SK-N-DZ (cell line): ENCODE measurements around the genes FAM184B and SLIT2.

GRCh38 chr4:15602378-15602752 is 52.8 kb downstream of the FBXL5 start:
RAMPAGE:
- cytosol, long total RNA, result no peak
- nucleus, long total RNA, result no peak

GRCh38 chr4:15659663-15660428 is 4.7 kb upstream of the FBXL5 start:
RAMPAGE:
- cytosol, long total RNA, result no peak
- nucleus, long total RNA, result no peak

DNA sequence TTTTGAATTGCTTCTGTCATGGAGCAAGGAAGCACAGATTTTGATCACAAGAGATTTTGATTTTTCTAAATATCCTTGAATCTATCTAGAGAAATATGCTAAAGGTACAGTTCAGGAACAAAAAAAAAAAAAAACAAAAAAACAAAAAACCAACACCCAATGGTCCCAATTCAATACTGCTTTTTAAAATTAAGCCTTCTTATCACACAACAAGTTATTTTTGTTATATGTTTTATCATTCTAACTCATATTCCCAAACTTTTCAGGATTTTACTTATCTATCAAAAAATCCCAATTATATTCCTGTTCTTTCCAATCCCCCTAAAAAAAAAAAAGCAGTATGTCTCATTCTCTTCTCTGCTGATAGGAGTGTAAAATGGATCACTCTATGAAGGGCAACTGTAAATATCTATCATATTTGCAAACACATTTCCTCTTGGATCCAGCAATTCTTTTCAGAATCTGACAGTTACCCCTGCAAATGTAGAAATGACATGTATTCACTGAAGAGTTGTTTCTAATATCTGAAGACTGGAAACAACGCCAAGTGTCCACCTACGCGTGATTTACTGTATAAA is 2.1 kb upstream of the FAM200B start:
RAMPAGE:
- cytosol, long total RNA, result no peak
- nucleus, long total RNA, result no peak

DNA sequence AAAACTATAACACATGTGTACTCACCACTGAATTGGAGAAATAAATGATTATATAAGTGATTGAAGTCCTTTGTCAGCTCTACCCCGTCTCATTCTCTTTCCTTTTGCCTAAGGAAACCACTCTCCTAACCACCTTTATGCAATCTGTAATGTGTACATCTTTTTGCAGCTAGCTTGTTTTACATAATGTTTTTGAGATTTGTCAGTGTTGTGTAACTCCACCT is 674 bp downstream of the FAM200B start:
RAMPAGE:
- cytosol, long total RNA, result no peak
- nucleus, long total RNA, result no peak

RAMPAGE:
- cytosol, long total RNA, result no peak
- nucleus, long total RNA, result no peak
These were observed 31.0 kb downstream of the CD38 start for GRCh38 chr4:15809021-15809536.

GRCh38 chr4:16078975-16079634 is 4.7 kb downstream of the PROM1 start:
RAMPAGE:
- cytosol, long total RNA, result no peak
- nucleus, long total RNA, result no peak

RAMPAGE:
- cytosol, long total RNA, result no peak
- nucleus, long total RNA, result no peak
These were observed 11.2 kb upstream of the TAPT1 start for GRCh38 chr4:16237237-16238202.

DNA sequence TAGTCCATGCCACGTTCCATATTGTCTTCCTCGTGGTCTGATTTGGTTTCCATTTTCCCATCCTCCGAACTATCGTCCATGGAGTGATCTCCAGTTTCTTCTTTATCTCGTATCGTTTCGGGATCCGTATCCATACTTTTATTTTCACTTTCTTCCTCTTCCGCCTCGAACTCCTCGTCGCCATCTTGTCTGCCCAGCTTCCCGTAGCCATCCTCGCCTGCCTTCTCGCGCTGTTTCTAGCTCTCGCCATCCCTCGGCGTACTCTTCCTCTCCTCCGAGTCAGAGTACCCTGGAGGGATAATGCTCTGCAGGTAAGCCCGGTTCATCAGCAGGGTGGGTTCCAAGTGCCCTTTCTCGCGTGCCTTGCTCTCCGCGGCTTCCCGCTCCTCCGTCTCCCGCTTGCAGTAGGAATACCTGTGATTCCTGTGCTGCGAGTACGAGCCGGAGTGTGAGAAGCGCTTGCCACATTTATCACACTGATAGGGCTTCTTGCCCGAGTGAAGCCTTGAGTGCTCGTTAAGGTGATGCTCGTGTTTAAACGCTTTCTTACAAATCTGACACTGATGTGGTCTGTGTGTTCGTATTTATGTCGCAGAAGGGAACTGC is 134.5 kb upstream of the TAPT1 start:
RAMPAGE:
- cytosol, long total RNA, result no peak
- nucleus, long total RNA, result no peak

DNA sequence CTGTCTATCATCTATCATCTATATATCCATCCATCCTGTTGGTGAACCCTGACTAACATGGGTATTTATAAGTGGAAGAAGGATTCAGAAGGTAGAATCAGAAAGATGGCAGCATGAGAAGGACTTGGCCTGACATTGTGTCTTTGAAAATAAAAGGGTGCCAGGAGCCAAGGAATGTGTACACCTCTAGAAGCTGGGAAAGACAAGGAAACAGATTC is 300.2 kb upstream of the TAPT1 start:
RAMPAGE:
- cytosol, long total RNA, result no peak
- nucleus, long total RNA, result no peak

DNA sequence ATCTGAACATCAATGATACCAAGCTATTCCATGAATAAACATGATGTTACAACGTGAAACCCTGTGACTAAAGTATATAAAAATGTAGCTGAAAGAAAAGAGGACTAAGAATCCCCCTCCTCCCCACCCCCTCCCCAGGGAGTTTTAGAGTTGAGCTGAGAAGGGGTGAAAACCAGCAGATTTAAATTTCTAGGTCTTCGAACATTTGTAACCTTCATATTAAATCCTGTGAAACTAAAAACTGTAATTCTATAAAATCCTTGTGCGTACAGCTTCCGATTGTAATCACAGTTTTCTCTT is 5.1 kb downstream of the LDB2 start:
RAMPAGE:
- cytosol, long total RNA, result no peak
- nucleus, long total RNA, result no peak

DNA sequence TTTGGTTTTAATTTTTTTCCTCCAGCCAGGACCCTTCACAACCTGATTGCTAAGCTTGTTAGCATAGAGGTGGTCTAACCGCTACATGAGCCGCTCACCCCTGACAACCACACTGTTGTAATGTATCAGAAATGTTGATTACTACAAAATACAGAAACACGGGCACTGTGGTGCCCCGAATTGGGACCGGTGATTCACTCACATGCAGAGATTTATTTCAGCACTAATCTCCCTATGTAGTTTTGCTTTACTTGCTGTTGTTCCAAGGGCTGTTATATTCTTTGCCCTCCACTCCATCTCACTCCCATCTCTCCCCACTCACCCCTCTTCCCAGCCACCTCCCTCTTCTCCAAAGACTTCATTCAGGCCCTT is 572 bp upstream of the LDB2 start:
RAMPAGE:
- cytosol, long total RNA, result no peak
- nucleus, long total RNA, result no peak

RAMPAGE:
- cytosol, long total RNA, result no peak
- nucleus, long total RNA, result no peak
These were observed 268.5 kb upstream of the LDB2 start for GRCh38 chr4:17166747-17167498.

DNA sequence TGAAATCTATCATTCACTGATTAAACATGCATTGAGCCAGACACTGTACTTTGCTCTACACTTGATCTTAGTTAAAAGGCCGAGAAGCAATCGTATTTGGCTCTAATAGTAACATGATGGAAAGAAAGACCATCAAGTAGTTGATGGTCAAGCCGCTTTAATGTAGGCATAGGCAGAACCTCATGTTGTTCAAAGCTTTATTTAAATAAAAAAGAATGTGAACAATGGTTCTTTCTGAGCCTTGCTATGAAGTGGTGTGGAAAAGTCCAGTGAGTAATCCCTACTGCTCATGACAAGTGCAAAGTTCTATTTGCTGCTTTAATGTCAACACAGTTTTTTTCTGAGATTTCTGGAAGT is 18.0 kb upstream of the LAP3 start:
RAMPAGE:
- cytosol, long total RNA, result no peak
- nucleus, long total RNA, result no peak

GRCh38 chr4:17781026-17781761 is at the start of gene FAM184B:
TSS of gene FAM184B (minus strand) at chr4:17781621.
RAMPAGE:
- cytosol, long total RNA, result no peak
- nucleus, long total RNA, result no peak

DNA sequence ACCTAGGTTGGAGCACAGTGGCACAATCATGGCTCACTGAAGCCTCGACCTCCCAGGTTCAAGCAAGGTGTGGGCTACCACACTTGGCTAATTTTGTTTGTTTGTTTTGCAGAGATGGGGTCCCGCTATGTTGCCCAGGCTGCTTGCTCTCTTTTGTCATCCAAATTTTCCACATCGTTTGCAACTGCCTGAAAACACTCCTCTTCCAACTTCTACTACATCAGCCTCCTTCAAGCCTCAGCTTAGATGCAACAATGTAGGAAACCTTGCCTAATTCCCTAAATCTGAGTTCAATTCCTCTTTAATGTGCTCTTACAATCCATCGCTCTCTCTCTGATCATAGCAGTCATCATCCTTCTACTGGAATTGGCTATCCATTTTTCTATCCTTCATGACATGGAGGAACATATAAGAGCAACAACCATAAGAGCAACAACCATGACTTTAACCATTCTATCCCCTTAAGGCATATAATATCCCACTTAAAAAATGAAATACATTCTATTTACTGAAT is 59.5 kb downstream of the NCAPG start:
RAMPAGE:
- cytosol, long total RNA, result no peak
- nucleus, long total RNA, result no peak

RAMPAGE:
- cytosol, long total RNA, result no peak
- nucleus, long total RNA, result no peak
These were observed 73.2 kb upstream of the SLIT2 start for GRCh38 chr4:20178557-20178810.

DNA sequence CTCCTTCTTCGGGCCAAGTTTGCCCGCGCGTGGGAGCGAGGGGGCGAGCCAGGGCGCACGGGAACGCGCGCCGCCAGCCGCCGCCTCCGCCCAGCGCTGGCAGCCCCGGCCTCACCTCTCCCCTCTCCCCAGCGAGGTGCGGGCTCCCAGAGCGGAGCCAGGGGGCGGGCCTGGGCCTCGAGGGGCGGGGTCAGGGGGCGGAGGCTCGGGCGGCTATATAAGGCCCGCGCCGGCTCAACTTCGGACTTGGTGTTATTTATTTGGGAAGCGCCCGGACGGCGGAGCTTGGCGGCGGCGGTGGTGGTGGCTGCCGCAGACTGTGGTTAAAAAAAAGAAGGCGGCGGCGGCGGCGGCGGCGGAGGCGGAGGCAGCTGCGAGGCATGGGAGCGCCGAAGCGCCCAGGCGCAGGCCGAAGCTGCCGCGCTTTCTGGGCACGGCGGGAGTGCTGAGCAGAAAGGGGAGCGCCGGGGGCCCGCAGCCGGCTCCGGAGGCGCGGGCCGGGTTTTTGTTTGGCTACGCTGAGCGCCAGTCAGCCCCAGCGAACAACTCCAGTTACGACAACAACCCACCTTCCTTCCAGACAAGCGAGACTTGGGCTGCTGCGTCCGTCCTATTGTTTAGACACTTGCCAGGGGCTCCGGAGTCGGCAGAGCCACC is at the start of gene SLIT2:
SLIT2 (plus strand) TSS at position 245 of the 657 bp plus-strand sequence.
RAMPAGE:
- cytosol, long total RNA, result no peak
- nucleus, long total RNA, result no peak

GRCh38 chr4:20266695-20267167 is 15.0 kb downstream of the SLIT2 start:
RAMPAGE:
- cytosol, long total RNA, result no peak
- nucleus, long total RNA, result no peak

DNA sequence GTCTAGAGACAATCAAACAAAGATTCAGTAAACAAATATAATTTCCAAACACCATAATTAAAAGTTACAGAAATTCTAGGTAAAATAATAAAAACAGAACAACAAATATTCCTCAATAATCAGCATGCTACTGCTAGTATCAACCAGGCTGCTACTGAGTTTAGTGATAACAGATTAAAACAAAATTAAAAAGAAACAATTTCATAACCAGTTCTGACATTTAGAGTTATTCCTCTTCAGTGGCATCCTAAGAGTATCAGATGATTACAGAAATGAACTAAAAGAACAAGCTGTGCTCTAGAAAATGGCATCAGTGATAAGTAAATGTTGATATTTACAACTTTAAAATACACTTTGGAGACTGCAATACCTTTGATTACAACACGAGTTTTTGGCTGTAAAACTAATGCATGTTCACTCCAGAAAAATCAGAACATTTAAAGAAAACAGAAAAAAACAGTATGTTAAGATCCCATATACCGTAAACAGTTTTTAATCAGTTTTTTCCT is 73.0 kb downstream of the ADGRA3 start:
RAMPAGE:
- cytosol, long total RNA, result no peak
- nucleus, long total RNA, result no peak

DNA sequence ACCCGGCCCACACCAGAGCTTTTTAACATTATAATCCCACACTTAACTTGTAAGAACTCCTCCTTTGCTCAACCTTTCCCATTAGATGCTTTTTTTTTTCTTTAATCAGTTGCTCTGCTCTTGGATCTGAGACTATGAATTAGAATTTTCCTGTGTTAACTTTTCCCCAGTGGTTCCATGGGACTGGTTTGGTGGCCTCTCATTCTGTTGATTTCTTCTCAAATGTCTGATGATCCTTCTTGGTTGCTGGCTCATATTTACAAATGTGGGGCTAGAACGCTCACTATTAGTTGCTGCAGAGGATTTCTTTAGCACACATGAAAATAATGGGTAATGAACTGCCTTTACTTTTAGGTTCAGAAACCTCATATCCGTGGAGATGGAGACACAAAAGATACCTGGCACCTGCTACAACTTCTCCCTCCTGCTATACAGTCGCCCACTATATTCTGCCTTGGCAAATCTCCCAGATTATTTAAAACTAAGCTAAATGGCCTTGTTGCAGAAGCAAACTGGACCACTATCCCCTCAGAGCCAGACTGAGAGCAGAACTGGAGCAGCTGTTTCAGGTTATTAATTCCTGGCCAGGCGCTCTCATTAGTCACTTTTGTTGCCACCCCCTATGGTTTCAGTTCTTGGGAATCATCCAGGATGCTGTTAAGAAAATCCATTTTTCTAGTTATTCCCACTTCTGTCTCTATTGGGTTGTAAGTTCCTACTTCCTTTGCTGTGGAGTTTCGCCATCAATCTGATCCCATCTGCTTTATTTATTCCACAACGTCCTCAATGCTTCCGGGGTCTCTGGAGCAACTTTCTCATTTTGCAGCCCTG is 30.3 kb downstream of the ADGRA3 start:
RAMPAGE:
- cytosol, long total RNA, result no peak
- nucleus, long total RNA, result no peak